Urinary bladder (tissue), 3 donors: ENCODE data around the gene C6orf89.

DNA sequence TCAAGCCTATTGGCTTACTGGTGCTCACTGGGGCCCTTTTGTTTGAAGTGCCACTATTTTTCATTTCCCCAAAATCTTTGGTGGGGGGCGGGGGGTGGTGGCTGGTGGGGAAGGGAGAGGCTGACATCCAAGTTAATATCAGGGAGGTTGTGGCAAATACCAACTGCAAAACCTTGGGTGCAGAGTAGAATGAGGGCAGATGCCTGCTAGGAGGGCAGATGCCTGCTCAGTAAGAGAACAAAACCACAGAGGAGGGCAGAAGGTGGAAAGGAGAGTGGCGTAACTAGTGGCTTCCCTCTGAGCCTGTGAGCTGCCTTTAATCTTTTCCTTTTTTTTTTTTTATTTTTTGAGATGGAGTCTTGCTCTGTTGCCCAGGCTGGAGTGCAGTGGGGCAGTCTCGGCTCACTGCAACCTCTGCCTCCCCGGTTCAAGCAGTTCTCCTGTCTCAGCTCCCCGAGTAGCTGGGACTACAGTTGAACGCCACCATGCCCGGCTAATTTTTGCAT, 6.7 kb upstream of the ARMC12 start:
- PRO-cap, result no peak
- RAMPAGE, long total RNA, result no peak

- PRO-cap, result no peak
- RAMPAGE, long total RNA, result no peak
Measured at GRCh38 chr6:35731303-35731418, 5.7 kb upstream of the ARMC12 start.

DNA sequence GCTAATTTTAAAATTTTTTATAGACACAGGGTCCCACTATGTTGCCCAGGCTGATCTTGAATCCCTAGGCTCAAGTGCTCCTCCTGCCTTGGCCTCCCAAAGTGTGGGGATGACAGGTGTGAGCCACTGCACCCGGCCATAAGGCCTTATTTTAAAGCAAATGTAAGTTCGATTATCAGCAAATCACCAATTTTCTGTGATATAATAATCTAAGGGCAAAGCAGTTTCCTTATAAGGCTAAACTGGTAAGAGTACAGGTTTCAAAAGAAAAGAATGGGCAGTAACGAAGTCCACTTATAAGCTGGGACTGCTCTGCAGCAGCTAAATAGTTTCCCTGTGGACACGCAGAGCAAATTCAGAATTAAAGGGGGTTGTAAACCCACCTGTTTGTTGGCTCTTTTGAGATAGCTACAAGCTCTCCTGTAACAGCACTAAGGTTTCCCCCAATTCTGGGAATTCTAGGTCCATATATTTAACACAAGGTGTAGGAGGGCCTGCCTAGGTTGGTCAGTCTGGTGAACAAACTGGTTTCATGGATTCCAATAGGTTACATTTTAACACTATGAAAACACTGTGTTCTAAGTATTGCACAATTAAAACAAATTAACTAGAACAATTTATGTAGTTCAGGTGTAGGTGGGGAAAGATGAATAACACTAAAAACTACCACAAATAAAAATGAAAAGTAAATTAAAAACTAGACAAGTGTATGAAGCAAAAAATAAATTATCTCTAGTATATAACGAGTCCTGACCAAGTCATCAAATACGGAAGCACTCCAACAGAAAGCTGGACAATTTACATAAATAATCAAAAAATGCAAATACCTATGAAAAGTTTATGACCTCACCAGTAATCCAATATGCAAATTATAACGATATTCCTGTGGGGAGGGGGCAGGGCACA, 26.4 kb downstream of the LHFPL5 start:
- PRO-cap, result no peak
- RAMPAGE, long total RNA, result no peak

DNA sequence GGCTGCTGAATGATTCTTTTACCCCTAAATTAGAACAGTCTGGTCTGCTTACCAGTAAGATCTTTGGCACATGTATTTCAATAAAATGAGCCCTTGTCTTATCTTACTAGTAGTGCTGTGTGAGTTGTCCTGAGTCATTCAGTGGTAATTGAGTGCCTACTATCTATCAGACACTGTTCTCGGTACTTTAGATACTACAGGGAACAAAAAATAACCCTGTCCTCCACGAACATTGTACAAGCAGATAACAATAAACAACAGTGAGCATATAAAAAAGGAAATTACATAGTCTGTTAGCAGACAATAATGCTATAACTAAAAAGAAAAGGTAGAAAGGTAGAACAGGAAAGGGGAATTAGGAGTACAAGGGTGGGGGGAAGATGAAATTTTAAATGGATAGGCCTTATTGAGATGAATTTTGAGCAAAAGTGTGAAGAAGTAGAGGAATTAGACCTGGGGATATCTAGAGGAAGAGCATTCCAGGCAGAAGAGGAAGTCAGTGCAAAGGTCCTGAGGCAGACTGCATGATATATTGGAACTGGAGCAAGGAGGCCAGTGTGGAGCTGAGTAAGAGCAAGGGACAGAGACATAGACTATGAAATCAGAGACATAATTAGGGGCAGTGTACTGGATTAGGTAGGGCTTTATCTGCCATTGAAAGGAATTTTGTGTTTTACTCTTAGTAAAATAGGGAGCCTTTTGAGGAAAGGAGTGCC, 40.2 kb downstream of the MAPK14 start:
- PRO-cap, result no peak
- RAMPAGE, long total RNA, result no peak

GRCh38 chr6:36092527-36093373, 37.6 kb upstream of the MAPK13 start:
- PRO-cap, result no peak
- RAMPAGE, long total RNA, result no peak

DNA sequence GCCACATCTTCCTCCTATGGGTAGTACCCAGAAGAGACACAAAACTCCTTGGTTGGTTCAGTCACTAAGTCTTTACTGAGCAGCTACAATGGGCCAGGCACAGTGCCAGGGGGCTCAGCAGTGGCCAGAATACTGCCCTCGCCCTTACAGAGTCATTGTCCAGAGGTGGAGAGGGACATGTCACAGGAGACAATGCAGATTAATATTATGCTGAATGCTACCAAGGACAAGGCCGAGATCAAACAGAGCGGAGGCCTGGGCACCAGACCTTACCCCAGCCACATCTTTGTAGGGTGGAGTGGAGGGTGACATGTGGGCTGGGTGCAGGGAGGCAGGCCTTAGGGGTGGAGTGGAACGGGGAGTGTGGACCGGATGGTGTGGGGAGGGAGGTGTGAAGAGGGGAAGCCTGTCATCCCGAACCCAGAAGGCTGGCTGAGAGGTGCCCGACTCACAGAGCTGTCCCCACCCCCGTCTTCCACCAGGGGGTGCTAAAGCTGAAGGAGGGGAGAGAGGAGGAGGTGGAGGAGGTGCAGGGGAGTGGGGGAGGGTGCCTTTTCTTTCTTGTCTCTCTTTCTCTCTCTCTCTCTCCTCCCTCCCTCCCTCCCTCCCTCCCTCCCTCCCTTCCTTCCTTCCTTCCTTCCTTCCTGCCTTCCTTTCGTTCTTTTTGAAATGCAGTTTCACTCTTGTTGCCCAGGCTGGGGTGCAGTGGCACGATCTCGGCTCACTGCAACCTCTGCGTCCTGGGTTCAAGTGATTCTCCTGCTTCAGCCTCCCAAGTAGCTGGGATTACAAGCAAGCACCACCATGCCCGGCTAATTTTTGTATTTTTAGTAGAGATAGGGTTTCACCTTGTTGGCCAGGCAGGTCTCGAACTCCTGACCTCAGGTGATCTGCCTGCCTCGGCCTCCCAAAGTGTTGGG, 6.5 kb upstream of the MAPK13 start:
- PRO-cap, result no peak
- RAMPAGE, long total RNA, result no peak

DNA sequence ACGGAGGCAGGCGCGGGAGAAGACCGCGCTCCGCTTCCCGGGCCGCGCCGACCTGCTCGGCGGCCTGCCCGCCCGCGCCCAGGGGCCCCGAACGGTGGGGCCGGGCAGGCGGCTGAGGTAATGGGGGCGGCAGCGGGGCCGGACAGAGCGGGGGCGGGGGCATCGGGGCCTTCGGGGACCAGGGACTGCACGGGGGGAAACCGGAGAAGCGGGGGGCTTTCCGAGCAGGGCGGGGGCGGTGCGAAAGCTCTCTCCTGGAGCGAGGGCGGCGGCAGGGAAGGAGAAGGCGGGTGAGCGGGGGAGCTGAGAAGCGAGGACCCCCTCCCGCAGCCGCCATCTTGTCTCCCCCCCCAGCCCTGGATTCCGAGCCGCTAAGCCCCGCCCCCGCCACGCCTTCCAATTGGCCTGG, 314 bp downstream of the BRPF3 start:
- PRO-cap, result unidirectional peak, minus-strand start at position 93 of the sequence; bidirectional peak, plus-strand start outside the sequence, minus-strand start at position 340 of the sequence
- RAMPAGE, long total RNA, result no peak

GRCh38 chr6:36200195-36200471, 3.6 kb downstream of the BRPF3 start:
- PRO-cap, result no peak
- RAMPAGE, long total RNA, result no peak

DNA sequence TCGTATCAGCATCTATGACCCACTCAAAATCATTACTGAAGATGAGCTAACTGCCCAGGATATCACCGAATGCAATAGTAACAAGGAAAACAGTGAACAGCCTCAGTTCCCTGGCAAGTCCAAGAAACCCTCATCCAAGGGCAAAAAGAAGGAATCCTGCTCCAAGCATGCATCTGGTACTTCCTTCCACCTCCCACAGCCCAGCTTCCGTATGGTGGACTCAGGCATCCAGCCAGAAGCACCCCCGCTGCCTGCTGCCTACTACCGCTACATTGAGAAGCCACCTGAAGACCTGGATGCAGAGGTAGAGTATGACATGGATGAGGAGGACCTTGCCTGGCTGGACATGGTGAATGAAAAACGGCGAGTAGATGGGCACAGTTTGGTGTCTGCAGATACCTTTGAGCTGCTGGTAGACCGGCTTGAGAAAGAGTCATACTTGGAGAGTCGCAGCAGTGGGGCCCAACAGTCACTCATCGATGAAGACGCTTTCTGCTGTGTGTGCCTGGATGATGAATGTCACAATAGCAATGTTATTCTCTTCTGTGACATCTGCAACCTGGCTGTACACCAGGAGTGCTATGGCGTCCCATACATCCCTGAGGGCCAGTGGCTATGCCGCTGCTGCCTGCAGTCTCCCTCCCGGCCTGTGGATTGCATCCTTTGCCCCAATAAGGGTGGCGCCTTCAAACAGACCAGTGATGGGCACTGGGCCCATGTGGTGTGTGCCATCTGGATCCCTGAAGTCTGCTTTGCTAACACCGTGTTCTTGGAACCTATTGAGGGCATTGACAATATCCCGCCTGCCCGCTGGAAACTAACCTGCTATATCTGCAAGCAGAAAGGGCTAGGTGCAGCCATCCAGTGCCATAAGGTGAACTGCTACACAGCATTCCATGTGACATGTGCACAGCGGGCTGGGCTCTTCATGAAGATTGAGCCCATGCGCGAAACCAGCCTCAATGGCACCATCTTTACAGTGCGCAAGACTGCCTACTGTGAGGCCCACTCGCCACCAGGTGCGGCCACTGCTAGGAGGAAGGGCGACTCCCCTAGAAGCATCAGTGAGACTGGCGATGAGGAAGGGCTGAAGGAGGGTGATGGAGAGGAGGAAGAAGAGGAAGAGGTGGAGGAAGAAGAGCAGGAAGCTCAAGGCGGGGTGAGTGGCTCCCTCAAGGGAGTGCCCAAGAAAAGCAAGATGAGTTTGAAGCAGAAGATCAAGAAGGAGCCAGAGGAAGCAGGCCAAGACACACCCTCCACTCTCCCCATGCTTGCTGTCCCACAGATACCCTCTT, 4.4 kb downstream of the BRPF3 start:
- PRO-cap, result no peak
- RAMPAGE, long total RNA, result no peak

GRCh38 chr6:36210816-36211742, 14.5 kb downstream of the BRPF3 start:
- PRO-cap, result no peak
- RAMPAGE, long total RNA, result no peak

DNA sequence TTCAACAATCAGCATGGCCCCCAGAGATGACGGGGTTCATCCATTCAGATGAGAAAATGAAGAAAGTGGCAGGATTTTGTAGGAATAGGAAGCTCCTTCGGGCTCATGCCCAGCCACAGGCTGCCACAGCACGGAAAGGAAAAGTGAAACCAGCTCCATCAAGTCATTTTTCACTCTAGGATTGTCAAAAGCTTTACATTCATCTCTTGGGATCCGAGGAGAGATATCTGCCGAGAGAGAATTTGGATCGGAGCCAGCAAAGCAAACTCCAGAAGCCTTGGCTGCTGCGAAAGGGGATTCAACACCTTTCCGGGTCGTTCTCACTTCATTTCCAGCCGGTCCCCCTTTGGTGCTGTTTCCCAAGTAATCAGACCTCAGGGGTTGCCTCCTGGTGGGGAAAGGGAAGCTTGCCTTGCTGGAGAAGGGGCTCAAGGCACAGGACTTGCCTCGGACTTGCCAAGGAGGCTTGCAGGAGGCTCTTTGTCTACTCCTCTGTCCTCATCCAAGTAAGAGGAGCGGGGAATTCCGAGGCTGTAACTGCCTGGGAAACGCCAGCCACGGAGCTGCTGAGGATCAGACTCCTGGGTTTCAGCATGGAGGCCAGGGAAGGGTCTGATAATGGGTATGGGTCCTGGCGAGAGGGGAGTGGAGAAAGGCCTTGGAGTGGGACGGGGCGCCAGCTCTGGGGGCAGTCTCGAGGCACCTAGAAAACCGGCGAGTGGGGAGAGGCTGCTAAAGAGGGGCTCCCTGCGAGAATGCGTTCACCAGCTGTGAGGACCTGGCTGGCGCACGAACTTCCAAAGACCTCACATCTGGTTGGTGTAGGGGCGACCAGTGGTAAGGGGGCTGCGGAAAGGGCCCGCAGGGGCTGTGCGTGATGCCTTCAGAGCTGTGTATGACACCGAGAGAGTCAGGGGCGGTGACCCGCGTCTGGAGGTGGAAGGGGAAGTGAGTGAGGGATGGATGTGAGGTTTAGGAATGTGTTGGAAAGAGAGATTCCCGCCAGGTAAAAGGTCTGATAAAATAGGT, 730 bp downstream of the ETV7 start:
- PRO-cap, result no peak
- RAMPAGE, long total RNA, result no peak

DNA sequence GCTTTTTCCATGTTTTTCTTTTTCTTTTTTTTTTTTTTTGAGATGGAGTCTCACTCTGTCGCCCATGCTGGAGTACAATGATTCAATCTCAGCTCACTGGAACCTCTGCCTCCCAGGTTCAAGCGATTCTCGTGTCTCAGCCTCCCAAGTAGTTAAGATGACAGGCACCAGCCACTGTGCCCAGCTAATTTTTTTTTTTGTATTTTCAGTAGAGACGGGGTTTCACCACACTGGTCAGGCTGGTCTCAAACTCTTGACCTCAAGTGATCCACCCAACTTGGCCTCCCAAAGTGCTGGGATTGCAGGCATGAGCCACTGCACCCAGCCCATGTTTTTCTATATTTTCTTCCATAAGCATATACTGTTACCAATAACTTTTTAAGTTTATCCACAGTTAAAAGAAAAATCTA, 5.5 kb downstream of the STK38 start:
- PRO-cap, result no peak
- RAMPAGE, long total RNA, result no peak

GRCh38 chr6:36601507-36602839, 7.8 kb downstream of the SRSF3 start:
- PRO-cap, result no peak
- RAMPAGE, long total RNA, result no peak

DNA sequence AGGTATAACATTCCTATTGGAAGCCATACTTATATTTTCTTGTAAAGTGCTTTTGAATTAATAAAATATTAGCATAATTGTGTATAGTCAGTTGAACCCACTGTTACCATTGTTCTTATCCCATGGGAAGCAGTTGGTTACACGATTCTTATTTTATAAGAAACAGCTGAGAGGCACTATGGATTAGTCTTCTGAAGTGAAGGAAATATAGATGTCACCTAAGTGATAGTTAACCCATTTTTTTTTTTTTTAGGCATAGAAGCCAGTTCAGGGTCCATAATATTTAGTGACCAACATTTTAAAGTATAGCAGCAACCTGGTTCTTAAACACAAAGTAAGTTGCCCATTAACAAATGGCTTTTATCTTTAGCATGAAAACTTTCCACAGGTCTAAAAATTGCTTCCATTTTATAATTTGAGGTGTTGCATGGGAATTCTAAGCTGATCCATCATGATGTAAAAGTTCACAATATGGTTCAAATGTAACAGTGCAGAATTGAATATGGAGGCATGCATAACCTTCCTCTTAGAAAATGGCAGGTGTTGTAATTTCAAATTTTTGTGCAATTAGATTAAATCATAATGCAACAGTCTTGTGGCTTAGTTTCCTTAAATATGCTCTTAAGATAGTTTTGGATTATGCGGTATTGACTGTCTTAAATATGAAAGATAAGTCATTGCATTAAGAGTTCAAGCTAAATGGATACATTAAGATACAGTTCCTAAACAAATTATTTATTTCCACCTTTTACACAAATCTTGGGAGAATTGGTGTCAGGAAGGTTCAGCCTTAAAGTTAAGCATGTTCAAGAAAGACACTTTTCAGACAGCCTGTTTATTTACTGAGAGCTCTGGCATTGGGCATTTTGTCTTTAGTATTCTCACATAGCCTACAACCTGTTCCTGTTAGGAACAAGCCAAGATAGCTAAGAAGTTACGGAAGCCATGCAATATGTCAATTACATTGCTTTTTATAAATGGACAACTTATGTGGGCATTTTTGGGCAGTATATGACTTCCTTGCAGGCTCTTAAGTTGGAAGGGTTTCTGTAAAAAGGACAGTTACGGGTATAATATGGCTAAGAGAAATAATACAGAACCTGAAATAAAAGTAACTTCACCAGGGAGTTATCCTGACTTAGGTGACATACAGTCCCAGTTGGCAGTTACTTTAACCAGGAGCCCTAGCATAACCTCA, 9.1 kb downstream of the SRSF3 start:
- PRO-cap, result no peak
- RAMPAGE, long total RNA, result no peak

- PRO-cap, result no peak
- RAMPAGE, long total RNA, result no peak
Measured at GRCh38 chr6:36604965-36605161, 10.7 kb downstream of the SRSF3 start.

GRCh38 chr6:36735631-36736309, 38.1 kb downstream of the RAB44 start:
- PRO-cap, result bidirectional peak, plus-strand start at chr6:36736047, minus-strand start at chr6:36735833
- RAMPAGE, long total RNA, result no peak

- PRO-cap, result no peak
- RAMPAGE, long total RNA, result no peak
Measured at GRCh38 chr6:36742994-36743494, 45.4 kb downstream of the RAB44 start.

- PRO-cap, result bidirectional peak, plus-strand start at chr6:36830634, minus-strand start at chr6:36830369
- RAMPAGE, long total RNA, result no peak
Measured at GRCh38 chr6:36829939-36830804, 9.1 kb downstream of the CPNE5 start.

GRCh38 chr6:36885513-36886599, at the start of gene C6orf89:
TSS of gene C6orf89 (plus strand) at chr6:36885952.
- PRO-cap, result bidirectional peak, plus-strand start at chr6:36885955, minus-strand start at chr6:36885848
- RAMPAGE, long total RNA, result start-site peak on the plus strand at chr6:36885837-36885883, 67 and 91 reads in 2 replicates; start-site peak on the plus strand at chr6:36885943-36886011, 403 and 746 reads in 2 replicates

GRCh38 chr6:36912559-36913106, 26.9 kb downstream of the C6orf89 start:
- PRO-cap, result no peak
- RAMPAGE, long total RNA, result no peak